IMR-90 (cell line): ENCODE measurements around a stretch of chr5.

- RRBS: no CpG with 5 or more reads among the region's 11 CpGs
CAGE:
- cytosol, long polyA plus RNA: no peak
- long polyA plus RNA: no peak
- nucleus, long polyA plus RNA: no peak
These were observed 17.0 kb downstream of the OTULIN start for GRCh38 chr5:14681360-14682115.

DNA sequence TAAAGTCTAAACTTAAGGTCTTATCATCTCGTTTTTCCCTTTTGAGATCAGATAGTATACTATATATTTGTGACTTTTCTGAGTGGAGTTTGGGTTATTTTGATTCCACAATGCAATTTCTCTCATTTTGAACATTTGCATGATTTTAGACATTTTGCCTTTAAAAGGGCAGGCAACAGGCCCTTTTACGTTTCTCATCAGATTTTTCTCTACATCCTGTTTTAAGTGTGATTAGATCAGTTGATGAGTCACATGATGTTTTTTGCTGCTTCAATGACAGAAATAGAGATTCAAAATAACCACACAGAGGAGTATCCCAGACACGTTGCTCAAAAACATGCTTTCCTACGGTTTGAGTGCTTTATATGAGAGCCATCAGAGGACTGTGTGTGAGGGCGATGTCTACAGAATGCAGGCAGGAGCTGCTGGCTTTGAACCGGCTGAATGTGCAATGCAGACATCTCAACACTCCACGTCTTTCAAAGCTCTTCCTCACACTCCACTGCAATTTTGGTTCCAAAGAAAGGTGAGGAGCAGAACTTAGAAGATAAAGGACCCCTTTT is 42.1 kb downstream of the OTULIN start:
- RRBS: no CpG with 5 or more reads among the region's 7 CpGs
CAGE:
- cytosol, long polyA plus RNA: no peak
- long polyA plus RNA: no peak
- nucleus, long polyA plus RNA: no peak

- RRBS: no CpG with 5 or more reads among the region's 3 CpGs
CAGE:
- cytosol, long polyA plus RNA: no peak
- long polyA plus RNA: no peak
- nucleus, long polyA plus RNA: no peak
These were observed 30.1 kb downstream of the ANKH start for GRCh38 chr5:14841492-14841861.

- RRBS: no CpG with 5 or more reads among the region's 2 CpGs
CAGE:
- cytosol, long polyA plus RNA: no peak
- long polyA plus RNA: no peak
- nucleus, long polyA plus RNA: no peak
These were observed 235.4 kb downstream of the FBXL7 start for GRCh38 chr5:15735398-15735850.

- RRBS: no CpG with 5 or more reads among the region's 6 CpGs
CAGE:
- cytosol, long polyA plus RNA: no peak
- long polyA plus RNA: no peak
- nucleus, long polyA plus RNA: no peak
These were observed 336.1 kb downstream of the FBXL7 start for GRCh38 chr5:15835874-15836770.

DNA sequence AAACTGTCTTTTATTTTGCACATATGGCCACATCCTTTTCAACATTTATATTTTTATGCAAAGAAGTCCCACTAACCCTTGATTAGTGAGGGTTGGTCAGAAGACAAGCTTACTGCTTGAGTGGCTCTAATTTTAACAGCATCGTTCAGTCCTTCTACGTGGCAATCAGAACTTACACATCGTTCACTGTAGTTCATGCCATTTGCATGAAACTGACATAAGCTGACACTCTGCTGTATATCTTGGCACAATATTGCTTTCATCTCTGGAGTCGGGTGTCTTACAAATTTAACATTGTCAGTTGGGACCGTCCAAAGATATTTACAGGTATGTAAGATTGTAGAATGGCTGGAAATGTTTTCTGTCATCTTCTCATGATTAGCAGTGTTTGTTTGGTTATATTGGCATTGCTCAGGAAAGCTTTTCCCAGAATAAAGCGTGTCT is 50.6 kb downstream of the MARCHF11 start:
- RRBS: no CpG with 5 or more reads among the region's 6 CpGs
CAGE:
- cytosol, long polyA plus RNA: no peak
- long polyA plus RNA: no peak
- nucleus, long polyA plus RNA: no peak

DNA sequence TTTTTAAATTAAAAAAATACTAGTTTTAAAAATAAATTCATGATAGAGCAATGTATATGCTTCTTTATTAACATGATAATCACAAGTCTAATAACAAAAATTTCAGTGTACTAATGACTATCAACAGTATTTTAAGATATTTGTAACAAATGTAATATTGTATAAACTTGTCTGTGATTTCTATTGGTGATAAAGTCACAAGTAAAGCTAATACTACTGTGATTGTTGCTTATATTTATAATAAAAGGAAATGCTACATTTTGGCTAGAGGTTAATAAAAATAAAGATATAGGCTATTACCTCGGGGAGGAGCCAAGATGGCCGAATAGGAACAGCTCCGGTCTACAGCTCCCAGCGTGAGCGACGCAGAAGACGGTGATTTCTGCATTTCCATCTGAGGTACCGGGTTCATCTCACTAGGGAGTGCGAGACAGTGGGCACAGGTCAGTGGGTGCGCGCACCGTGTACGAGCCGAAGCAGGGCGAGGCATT is 130.4 kb downstream of the ZNF622 start:
- RRBS: no CpG with 5 or more reads among the region's 15 CpGs
CAGE:
- cytosol, long polyA plus RNA: no peak
- long polyA plus RNA: no peak
- nucleus, long polyA plus RNA: no peak

- RRBS: no CpG with 5 or more reads among the region's 14 CpGs
CAGE:
- cytosol, long polyA plus RNA: no peak
- long polyA plus RNA: no peak
- nucleus, long polyA plus RNA: no peak
These were observed 1.1 kb downstream of the RETREG1 start for GRCh38 chr5:16615573-16616278.

DNA sequence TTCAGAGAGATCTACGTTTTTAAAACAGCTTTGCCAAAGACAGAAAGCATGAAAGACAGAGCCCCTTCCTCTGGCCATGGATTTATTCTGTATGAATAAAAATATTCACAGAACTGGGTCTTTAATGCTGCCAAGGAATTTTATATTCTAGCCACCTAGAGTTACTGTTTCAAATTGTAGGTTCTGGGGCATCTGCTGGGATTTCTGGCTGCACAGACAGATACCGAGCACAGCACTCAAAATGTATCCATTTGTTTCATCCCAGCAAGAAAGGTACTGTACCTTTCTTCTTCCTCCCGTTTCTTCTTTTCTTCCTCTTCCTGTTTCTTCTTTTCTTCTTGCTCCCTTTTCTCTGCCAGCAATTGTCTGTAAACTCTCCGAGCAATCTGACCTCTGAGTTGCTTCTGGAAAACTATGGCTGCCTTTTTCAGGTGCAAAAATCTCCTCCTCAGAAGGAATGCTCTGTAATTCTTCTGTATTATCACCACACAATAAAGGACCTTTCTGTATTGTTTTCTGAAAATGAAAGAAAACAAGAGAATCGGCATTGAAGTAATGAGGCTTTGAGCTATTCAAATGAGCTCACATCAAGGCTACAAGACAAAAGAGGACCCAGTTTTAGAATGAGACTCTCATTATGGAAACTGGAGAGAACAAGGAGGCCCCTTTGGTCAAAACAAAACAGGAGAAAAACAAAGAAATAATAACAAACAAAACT is 86.0 kb upstream of the RETREG1 start:
- RRBS: no CpG with 5 or more reads among the region's 5 CpGs
CAGE:
- cytosol, long polyA plus RNA: no peak
- long polyA plus RNA: no peak
- nucleus, long polyA plus RNA: no peak

DNA sequence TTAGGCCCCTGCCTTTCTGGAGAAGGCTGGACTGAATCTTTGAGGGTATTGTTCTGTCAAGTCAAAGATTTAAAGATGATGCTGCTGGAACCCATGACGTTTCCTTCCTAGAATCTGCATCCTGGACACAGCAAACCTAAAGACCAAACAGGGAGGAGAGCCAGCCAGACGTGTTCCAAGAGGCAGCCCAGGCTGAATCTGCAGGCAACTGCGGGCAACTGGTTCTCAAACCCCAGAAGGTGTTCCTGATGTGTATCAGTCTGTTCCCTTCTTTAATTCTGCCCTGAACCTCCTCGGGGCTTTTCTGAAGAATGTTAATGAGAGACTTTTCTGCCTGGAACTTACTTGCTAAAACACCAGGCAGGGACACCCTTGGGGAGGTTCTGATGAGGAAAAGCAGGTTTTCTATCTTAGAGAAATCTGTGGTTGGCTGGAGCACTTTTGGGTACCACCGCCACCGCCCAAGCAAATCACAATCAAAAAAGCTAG is 132.8 kb upstream of the RETREG1 start:
- RRBS: no CpG with 5 or more reads among the region's 6 CpGs
CAGE:
- cytosol, long polyA plus RNA: no peak
- long polyA plus RNA: no peak
- nucleus, long polyA plus RNA: no peak

DNA sequence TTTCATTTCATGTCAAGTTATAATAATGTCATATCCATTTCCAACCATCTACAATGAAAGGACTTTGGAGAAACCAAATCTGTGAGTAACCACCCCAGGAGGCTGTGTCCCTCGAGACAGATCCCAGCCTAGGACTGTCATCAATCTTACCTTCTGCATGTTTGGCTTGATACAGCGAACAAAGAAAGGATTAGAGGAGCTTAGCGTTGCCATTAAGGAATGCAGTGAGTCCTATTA is 137.8 kb upstream of the RETREG1 start:
- RRBS: no CpG with 5 or more reads among the region's 3 CpGs
CAGE:
- cytosol, long polyA plus RNA: no peak
- long polyA plus RNA: no peak
- nucleus, long polyA plus RNA: no peak

DNA sequence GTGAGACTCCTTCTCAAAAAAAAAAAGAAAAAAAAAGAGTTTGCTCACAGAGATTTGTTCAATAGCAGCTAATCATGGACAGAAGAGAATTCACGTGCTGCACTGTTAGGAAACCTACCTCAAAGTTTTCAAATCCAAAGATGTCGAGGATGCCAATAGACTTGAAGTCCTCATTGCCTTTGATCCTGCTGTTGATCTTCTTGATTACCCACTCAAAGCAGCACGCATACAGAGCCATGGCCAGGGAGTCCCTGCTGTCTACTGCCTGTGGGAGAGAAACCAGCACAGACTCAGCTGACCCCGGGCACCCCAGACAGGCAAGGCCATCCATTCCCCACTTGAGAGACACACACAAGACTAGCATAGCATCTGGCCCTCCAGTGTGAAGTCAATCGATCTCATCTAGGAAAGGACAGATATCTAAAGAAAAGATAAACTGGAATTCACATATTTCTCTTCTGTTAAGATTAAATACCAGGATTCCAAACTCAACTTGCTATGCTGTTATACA is 147.4 kb upstream of the RETREG1 start:
- RRBS: no CpG with 5 or more reads among the region's 5 CpGs
CAGE:
- cytosol, long polyA plus RNA: no peak
- long polyA plus RNA: no peak
- nucleus, long polyA plus RNA: no peak

- RRBS: no CpG with 5 or more reads among the region's 7 CpGs
CAGE:
- cytosol, long polyA plus RNA: no peak
- long polyA plus RNA: no peak
- nucleus, long polyA plus RNA: no peak
These were observed 64.3 kb downstream of the MYO10 start for GRCh38 chr5:16871679-16872205.

GRCh38 chr5:16933972-16934363 is 2.1 kb downstream of the MYO10 start:
- RRBS: no CpG with 5 or more reads among the region's 6 CpGs
CAGE:
- cytosol, long polyA plus RNA: no peak
- long polyA plus RNA: no peak
- nucleus, long polyA plus RNA: no peak

- RRBS: no CpG with 5 or more reads among the region's 6 CpGs
CAGE:
- cytosol, long polyA plus RNA: no peak
- long polyA plus RNA: no peak
- nucleus, long polyA plus RNA: no peak
These were observed 11.4 kb downstream of the BASP1 start for GRCh38 chr5:17228749-17229238.

- RRBS: 85% methylated on average over 27 of the region's 46 CpGs
CAGE:
- cytosol, long polyA plus RNA: no peak
- long polyA plus RNA: no peak
- nucleus, long polyA plus RNA: no peak
These were observed 317.5 kb upstream of the CDH18 start for GRCh38 chr5:20305335-20306002.

GRCh38 chr5:20575451-20575937 is 587.5 kb upstream of the CDH18 start:
- RRBS: no CpG with 5 or more reads among the region's 7 CpGs
CAGE:
- cytosol, long polyA plus RNA: no peak
- long polyA plus RNA: no peak
- nucleus, long polyA plus RNA: no peak

GRCh38 chr5:21058257-21058688 is 1070.3 kb upstream of the CDH18 start:
- RRBS: no CpG with 5 or more reads among the region's 5 CpGs
CAGE:
- cytosol, long polyA plus RNA: no peak
- long polyA plus RNA: no peak
- nucleus, long polyA plus RNA: no peak

DNA sequence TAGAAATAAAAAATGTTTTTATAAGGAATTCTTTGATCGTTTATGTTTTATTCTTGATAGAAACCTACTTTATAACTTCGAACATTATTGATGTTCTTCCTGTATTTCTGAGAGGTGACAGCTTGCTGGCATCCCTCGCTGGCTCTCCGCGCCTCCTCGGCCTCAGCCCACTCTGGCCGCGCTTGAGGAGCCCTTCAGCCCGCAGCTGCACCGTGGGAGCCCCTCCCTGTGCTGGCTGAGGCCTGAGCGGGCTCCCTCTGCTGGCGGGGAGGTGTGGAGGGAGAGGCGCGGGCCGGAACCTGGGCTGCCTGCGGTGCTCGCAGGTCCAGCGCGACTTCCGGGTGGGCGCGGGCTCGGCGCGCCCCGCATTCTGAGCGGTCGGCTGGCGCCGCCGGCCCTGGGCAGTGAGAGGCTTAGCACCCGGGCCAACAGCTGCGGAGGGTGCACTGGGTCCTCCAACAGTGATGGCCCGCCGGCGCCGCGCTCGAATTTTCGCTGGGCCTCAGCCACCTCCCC is 1353.2 kb upstream of the CDH18 start:
- RRBS: no CpG with 5 or more reads among the region's 40 CpGs
CAGE:
- cytosol, long polyA plus RNA: no peak
- long polyA plus RNA: no peak
- nucleus, long polyA plus RNA: no peak

- RRBS: no CpG with 5 or more reads among the region's 9 CpGs
CAGE:
- cytosol, long polyA plus RNA: no peak
- long polyA plus RNA: no peak
- nucleus, long polyA plus RNA: no peak
These were observed 1319.4 kb downstream of the CDH12 start for GRCh38 chr5:21533506-21534379.